ENCODE data around the genes TGDS, DZIP1 and HS6ST3.

- PRO-cap: no peak
Observed at GRCh38 chr13:89161842-89162041, 1490.6 kb downstream of the SLITRK5 start.

GRCh38 chr13:91351240-91351513 lies 47.2 kb upstream of the GPC5 start:
- PRO-cap: no peak

DNA sequence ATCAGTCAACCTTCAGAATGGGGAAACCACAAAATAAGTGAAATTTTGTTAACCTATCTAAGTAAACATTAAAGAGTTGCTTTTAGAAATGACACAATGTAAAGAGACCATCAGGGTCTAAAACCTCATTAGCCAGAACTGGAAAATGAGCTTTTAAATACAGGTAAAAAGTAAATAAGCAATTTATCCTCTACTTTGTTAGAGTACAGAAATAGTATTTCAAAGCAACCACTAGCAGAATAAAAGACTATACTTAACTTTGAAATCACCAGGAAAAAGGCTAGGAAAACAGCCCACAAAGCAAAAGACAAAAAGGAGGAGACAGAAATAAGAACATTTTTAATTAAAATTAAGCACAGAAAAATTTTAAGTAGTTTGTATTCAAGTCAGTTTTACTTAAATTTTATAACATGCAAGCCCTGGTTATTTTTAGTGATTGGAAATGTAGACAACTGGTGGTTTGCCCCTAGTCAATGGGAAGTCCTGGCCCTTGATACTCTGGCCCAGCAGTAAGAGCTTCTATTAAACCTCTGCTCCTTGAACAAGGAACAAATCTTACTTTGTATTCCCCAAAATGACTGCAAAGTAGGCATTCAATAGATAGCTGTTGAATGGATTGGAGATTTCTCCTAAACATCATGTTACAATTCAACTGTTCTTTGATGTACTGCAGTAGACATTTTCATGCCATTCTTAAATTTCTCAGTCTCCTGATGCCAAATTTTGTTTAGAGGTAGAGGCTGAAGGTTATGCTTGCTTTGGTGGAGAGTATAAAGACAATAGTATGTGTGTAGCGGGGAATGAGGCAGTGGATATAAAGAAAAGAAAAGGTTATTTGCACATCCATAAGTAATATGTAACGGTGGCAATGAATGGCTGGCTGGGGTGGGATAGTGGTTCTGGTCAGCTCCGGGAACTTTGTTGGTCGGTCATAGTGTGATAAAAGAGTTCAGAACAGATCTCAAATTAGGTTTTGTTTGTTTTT lies 38.3 kb upstream of the GPC5 start:
- PRO-cap: no peak

- PRO-cap: no peak
Observed at GRCh38 chr13:91361771-91362412, 36.5 kb upstream of the GPC5 start.

DNA sequence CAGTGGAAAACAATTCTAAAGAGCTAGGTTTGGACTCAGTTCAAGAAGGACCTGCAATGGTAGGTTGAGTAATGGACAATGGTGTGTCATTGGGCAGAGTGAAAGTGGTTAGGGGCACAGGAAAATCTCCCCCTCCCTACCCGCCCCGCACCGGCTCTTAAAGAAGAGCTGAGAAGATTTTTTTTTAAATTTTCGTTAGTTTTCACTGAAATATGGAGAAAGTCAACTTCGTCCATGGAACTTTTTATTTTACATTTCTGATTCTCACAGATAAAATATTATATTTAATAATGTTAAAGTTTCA lies 13.1 kb upstream of the GPC5 start:
- PRO-cap: no peak

DNA sequence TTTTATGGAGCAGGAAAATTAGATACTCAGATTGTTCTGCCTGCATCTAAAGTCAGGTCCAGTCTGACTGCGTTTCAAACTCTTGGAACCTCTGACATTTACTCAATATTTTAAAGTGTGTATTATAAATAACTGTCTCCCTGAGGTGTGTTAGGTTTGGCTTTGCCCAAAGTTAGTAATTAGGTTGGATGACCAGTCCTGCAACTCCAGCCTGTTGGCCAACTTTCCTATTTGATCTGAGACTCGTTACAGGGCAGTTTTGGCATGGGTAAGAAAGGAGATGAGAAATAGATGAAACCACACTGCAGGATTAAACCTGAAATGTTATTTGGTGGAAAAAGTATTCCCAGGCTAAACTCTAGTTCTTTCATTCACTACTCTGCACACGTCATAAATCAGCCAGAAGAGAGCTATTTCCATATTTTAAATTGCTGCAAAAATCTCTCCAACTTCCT lies 357.1 kb downstream of the DCT start:
- PRO-cap: no peak

DNA sequence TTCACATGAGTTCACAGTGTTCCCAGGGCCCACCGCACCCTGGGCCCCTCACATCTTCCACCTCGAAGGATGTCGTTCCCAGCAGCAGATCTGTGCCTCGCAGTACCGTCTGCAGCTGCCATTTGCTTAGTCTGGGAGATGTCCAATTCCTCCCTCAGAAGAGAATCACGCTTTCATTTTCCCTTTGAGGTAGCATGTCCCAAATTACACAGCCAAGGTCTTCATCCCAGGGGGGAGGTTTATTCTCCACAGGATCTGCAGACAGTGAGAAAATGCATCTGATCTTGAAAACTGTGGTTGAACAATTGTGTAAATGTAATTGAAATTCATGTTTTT lies 150.2 kb downstream of the DCT start:
- PRO-cap: no peak

- PRO-cap: bidirectional peak, plus-strand start at chr13:94549860, minus-strand start at chr13:94549724; unidirectional peak, minus-strand start at chr13:94550291
Observed at GRCh38 chr13:94549685-94550515, 46.1 kb downstream of the TGDS start.

- PRO-cap: unidirectional peak, plus-strand start at chr13:94595810
Observed at GRCh38 chr13:94595606-94595971, 363 bp downstream of the TGDS start.

DNA sequence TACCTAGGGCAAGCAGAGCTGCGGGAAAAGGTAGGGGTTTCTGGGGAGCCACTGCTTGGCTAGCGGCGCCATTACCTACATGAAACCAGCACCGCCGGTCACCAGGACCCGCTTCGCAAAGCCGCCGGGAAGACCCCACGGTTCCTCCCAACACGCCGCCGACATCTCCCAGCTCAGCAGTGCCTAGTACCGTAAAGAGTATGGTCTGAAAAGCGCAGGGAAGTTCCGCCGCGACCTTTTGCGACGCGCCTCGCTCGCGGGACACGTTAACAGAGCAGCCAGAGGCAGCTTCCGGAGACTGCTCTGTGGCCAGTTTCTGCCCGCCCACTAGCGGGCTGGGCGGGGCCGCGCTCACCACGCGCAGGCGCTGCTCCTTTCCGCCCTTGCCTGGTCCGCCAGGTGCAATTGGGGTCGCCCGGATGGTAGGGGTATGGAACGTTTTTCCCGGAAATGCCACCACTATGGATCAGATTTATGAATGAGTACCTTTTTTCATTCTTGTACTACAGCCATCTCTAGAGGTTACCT lies at the start of gene TGDS:
Gene TGDS (minus strand): TSS at position 181 of the 528 bp plus-strand sequence.
- PRO-cap: bidirectional peak, plus-strand start at position 398 of the sequence, minus-strand start at position 181 of the sequence

DNA sequence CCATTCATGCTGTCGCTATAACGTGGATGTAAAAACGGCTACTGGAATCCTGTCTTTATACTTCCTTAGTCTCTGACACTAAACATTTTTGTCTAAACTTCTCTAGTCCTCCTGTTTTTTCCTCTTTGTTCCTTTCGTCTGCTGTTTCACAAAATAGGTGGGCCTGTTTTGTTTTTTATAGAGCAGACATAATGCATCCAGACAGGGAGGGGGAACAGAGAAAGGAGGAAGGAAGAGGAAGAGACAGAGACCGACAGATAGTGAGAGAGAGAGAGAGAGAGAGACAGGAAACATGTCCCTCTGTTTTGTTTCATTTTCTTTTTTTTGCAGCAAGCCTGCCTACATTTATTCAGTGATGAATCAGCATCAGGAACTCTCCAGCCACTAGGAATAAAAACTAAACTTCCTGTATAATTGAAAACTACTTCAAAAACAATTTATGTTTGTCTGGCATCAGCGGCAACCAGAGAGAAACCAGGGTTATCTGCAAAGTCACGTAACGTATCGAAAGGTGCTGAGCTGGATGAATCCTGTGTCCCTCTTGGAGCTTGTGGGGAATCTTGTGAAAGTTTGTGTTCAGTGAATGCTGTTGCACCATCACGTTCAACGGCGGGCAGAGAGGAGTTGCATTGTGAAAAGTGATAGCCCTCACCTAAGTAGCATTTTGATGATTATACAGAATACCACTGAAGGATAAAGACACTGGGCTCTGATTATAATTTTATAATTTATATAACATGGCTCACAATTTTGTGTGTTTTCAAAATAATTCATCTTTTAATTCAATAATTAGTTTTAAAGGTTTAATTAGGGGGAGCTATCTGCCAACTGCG lies 148.7 kb upstream of the SOX21 start:
- PRO-cap: no peak

DNA sequence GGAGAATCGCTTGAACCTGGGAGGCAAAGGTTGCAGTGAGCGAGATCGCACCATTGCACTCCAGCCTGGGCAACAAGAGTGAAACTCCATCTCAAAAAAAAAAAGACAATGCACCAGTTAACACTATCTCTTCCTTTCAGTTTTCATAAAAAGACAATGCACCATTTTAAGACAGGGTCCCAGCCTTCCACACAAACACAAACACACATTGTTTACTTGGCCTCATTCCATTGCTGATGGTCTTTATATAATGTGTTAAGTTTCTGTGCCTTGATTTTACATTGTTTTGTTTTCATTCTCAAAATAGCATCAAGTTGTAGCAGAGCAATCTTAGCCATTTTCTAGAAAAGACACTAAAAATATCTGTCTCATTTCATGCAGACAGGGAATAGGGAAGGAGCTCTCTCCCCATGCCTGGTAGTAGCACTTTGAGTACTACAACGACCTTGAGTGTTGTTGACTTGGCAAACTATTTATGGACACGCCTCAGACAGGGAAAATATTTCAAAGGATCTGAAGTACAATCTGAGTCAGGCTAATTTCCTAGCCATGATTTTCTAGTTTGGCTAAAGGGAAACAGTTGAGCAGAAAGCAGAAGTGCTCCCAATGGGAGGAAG lies 120.7 kb downstream of the ABCC4 start:
- PRO-cap: unidirectional peak, minus-strand start at position 239 of the sequence

DNA sequence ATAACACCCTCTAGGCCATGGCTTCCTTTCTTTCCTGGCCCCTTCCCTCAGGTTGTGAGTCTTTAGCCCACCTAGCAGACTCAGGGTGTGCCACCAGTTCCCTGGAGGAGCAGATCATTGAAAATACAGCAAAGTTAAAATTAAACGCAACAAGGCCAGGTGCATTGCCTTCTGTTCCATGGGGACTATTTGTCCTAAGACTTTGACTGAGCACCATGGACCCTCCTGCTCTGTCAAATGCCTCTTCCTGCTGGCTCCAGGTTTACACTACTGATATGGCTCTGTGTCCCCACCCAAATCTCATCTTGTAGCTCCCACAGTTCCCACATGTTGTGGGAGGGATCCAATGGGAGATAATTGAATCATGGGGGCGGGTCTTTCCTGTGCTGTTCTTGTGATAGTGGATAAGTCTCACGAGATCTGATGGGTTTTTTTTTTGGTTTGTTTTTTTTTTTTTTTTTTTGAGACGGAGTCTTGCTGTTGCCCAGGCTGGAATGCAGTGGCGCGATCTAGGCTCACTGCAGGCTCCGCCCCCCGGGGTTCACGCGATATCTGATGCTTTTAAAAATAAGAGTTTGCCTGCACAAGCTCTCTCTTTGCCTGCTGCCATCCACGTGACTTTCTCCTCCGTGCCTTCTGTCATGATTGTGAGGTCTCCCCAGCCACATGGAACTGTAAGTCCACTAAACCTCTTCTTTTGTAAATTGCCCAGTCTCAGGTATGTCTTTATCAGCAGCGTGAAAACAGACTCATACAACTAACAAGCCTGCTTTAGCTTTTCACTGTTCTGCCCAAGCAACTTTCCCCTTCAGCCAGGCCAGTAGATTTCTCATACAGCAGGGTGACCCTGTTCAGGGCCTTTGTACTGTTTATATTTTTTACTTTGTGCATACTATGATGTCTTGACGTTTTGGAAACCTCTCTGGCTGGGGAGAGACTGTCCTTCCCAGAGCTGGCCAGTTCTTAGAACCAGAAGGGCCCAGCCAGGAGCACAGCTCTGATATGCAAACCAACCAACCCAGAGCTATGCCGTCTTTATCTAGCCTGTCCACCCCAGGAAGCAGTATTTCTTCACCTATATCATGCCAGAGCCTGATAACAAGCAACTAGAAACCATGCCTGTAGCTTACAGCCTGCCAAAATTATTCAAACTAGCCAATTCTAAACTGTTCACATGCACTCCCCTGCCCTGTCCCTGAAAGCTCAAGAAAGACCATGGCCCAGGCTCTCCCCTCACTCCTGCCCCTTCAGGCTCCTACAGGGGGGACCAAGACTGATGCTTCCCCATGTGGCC lies 27.4 kb downstream of the ABCC4 start:
- PRO-cap: no peak

DNA sequence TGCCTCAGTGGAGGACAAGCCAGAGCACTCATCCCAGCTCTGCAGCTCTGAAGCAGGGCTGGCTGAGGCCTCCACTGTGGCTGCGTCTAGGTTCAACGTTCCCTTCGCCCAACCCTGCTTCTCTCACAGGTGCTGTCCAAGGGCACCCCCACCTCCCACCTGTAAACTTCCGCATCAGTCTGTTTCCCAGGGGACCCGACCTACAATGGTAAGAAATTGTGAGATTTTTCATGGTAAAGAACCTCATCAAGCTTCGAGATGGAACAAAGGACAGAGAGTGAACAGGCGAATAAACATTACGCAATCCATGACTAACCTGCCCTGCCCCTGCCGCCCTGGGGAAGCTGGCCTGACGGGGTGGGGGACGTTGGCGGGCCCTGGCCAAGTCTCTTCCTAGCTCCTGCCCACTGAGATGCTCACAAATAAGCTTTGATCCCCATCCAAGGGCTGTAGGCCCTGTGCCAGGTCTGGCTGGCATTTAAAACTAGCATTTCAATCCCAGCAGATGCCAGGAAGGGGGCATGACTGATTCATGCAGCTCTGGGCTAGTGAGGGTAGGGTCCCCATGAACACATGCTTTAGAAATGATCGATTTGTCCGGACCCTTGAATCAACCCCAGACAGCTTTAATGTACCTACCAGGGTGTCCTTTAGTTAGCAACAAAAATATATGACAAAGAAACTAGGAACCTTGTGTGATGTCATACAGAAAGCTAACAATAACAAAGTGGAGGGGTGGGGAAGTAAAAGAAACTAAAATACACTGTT lies 40.3 kb downstream of the DZIP1 start:
- PRO-cap: no peak

DNA sequence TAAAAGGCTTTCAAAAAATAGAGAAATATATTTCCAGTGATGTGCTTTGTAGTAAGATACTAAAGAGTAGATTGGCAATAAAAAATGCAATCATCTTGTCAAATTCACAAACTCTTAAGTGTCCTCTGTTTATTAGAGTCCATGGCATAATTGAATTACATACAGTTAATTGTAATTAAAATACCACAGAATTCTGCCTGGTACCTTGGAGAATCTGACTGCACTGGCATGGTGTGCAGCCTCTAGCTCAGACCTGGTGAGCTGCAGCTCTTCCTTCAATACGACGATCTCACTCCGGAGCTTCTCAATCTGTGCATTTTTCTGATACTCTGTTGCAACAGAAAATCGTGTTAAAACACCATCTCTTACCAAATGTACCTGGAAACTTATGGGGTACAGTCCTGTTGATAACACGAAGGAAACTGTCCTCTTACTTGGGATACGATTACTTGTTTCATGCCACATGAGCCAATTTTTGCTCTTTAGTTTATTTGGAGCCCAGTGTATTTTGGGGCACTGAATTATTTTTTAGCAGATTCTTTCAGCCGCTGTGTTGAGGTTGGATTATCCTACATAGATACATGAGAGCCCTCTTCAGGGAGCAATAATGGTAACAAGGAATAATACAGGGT lies 14.6 kb downstream of the DZIP1 start:
- PRO-cap: no peak

- PRO-cap: bidirectional peak, plus-strand start at chr13:95644843, minus-strand start at chr13:95644706
Observed at GRCh38 chr13:95644292-95645025, at the start of gene DZIP1. DZIP1 (minus strand) TSS chr13:95644706.

DNA sequence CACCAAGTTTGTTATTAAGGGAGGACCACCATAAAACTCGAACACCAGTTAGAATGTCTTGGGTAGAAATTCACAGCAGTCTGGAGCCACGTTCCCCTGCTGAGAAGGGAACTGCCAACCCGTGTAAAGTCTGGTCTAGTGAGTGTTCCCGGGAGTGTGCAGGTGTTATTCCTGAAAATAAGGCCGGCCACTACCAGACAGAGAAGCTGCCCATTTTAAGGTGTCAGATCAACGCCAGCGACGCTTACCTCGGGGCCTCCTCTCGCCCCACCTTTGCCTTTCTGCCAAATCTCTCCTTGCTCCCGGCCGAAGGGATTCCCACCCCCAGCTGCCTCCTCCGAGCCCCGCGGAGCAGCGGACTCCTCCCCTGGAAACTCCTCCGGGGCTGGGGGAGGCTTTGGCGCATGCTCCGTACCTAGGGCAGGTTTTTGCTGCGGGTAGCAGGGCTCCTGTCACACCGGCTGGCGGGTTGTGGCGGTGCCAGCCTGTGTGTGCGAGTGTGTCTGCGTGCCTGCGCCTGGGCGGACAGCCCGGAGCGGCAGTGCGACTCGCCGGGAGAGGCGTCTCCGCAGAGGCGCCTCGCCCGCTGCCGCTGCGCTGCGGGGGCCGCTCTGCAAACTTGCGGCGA lies at the start of gene HS6ST3:
Gene HS6ST3 (plus strand): TSS at position 455 of the 628 bp plus-strand sequence.
- PRO-cap: no peak

DNA sequence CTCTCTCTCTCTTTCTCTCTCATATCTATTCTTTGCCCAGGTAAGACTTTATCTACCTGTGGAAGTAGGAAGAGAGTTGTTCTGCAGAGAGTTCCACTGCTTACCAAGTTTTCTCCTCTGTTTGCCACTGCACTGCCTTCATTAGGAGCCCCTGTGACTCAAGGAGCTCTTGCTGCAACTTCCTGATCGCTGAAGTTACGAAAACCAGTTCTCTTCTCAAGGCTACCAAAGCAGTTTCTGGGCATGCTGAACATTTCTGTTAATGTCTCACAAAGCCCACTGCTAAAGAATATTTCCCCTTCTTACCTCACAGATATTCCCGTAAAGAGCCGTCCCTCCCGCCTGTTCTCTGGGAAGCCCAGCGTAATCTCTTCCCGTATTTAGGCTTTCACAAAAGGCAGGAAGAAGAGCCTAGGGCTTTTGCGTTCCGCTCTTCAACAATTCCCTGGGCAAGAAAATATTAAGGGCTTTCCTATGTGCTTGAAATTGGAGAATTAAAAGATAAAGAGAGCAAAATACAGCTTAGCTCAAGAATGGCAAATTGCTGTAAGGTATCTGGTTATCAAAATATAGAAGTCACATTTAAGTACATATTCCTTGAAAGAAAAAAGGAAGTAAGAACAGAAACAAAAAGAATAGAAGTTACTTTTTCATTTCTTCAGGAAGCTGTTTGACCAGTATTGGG lies 82.7 kb upstream of the OXGR1 start:
- PRO-cap: no peak

GRCh38 chr13:97223988-97224742 lies 2.0 kb downstream of the MBNL2 start:
- PRO-cap: no peak

DNA sequence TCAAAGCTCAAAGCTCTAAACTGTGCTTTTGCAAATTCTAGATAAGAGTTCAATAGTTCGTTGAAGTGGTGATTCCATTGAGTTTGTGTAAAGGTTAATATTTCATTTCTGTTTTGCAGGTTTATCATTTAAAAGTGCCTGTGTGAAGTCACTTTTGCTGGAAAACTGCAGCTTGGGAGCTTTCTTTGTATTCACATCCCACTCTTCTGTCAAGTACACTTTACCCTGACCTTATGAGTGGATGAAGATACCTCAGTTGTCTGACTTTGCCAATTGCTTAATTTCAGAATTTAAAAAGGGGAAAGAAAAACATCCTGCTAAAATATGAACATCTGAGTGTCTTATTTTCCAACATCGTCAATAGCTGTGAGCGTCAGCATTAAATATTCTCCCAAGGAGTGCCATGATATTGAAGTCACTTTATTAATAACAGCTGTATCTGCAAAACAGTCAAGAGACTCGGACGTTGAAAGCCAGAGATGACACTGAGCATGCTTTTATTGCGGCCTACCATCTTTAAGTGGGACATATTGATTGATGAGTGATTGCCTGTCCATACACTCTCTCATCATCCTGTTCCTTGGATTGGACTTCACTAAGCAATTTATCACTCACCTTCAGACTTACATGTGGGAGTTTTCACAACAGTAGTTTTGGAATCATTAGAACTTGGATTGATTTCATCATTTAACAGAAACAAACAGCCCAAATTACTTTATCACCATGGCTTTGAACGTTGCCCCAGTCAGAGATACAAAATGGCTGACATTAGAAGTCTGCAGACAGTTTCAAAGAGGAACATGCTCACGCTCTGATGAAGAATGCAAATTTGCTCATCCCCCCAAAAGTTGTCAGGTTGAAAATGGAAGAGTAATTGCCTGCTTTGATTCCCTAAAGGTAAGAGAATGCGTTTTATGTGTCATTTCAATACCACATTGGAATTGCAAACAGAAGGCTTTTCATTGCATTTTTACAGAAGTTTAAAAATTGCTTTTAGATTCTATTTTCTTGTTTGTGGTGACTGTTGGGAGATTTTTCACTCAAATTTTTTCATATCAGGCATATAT lies 53.7 kb downstream of the MBNL2 start:
- PRO-cap: no peak